H4 (cell line): Measurements from ENCODE around the gene PPP2CA.

- RAMPAGE, long total RNA: no peak
These were observed 2.7 kb upstream of the HSPA4 start for GRCh38 chr5:133049112-133049439.

- RAMPAGE, long total RNA: no peak
These were observed 39.3 kb downstream of the HSPA4 start for GRCh38 chr5:133091028-133091602.

DNA sequence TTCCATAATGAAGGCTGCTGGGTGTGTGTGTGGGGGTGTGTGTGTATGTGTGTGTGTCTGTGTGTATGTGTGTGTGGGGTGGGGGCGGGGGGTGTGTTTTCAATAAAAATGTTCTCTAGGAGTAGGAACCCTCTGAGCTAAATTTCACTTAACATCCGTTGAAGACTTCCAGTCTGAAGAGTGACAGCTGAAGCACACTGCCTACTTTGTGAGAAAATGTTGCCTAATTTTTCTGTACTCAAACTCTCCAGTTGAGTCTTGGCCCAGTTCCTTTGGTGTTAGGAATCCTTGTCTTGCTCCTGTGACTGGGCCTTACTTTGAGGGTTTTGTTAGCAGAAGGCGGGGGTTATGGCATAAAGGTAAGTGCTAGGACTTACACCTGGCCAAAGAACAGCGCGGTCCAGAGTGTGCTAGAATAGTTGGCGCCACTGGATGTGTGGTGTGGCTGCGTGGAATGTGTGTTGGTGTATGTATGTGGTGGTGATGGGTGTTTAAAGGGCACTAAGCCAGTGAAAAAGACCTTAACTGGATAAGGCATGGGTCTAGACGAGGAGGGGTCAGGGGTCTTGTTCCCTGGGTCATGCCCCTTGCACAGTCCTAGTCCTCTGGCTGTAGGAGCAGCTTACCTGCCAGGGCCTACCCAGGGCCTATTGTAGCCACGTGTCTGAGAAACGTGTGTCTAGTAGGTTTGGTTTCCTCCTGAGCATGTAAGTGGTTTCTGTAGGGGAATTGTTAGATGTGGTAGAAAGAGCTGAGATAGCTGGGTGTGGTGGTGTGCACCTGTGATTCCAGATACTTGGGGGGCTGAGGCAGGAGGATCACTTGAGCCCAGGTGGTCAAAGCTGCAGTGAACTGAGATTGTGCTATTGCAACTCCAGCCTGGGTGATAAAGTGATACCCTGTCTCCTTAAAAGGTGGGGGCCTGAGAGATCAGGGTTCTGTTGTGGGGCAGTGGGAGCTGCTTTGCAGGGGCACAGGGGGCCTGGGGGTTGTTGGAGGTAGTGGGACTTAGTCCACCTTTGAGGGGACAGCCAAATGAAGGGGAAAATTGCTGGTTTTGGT is 55.0 kb downstream of the HSPA4 start:
- RAMPAGE, long total RNA: no peak

GRCh38 chr5:134127053-134127942 is 12.8 kb downstream of the TCF7 start:
- RAMPAGE, long total RNA: no peak

DNA sequence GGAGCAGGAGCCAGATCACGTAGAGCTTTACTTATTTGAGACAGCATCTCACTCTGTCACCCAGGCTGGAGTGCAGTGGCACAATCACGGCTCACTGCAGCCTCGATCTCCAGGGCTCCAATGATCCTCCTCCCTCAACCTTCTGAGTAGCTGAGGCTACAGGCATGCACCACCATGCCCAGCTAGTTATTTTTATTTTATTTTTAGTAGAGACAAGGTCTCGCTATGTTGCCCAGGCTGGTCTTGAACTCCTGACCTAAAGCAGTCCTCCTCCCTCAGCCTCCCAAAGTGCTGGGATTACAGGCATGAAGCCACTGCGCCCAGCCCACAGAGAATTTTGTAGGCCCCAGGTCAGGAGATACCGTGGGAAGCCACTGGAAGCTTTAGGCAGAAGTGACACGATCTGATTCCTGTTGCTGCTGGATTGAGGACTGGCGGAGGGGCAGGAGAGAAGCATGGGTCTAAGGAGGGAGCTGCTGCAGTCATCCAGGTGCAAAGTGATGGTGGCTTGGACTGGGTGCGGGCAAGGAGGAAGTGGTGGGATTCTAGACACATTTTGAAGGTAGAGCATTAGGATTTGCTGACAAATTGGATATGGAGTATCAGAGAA is 20.6 kb downstream of the TCF7 start:
- RAMPAGE, long total RNA: no peak

DNA sequence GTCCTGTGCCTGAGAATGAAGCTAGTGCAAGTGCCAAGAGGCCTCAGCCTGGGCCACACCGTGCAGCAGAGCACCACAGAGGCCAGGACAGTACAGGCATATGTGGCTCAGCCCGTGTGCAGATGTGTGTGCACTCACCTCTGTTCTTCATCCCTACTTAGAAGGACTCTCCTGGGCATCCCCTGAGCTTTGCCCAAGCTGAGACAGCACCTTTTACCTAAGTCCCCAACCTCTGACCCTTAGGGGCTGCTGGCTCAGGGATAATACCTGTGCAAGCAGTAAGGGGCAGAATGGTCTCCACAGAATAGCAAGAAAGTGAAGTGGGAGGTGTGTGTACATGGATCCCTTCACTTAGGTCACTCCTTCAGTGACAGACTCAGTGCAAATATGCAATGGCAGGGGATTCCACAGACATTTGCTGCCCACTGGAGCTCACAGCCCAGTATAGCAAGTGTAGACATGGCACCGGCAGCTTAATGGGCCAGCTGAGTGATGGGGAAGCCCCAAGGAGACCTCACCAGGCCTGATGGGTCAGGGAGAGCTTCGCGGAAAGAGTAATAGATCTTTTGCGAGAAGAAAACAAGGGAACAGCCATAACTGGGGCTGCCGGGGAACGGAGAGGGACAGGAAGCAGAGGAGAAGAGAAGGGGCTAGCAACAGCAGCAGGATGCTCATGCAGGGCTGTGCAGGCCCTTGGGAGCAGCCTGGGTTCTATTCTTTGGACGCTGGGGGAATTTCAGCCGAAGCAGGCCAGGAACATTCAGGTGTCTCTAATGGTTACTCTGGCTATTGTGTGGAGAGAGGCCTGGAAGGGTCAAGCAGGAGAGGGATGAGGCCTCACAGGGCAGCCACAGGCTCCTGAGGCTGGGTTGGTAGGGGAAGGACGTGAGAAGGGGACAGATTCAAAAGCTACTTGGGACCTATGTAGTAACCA is 26.8 kb downstream of the TCF7 start:
- RAMPAGE, long total RNA: no peak

DNA sequence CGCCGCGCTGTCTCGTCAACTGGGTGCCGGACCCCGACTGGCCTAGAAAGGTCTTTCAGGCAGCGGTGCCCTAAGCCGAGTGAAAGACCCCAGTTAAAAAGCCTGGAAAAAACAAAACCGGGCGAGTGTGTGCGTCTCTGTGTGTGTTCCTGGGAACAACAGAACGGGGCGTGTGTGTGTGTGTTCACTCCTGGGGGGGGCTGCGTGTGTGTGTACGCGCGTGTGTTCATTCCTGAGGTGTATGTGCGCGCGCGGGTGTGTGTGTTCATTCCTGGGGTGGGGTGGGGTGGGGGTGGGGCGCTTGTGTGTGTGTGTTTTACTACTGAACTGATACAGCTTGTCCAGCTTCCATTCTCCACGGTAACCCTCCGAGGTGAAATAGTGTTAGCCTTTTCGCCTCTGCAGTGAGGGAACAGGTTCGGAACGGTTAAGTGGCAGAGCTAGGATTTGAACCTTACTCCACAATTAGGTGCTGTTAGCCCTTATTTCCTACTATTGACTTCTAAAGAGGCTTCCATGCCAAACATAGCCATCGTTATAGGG is 497 bp upstream of the SKP1 start:
- RAMPAGE, long total RNA: no peak

DNA sequence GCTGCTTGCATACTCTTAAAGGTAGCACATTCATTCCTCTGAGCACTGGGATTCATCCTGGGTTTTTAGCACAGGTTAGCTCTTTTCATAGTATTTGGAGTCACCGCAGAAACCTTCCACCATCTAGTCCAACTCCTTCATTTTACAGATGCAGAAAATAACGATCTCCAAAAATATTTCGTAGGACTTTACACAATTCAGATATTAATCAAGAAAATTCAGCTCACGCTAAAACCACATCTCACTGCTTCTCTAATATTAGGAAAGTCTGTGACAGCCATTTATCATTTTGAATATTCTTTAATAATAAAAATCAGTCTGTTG is 22.0 kb downstream of the PPP2CA start:
- RAMPAGE, long total RNA: no peak

- RAMPAGE, long total RNA: no peak
These were observed at the start of gene PPP2CA for GRCh38 chr5:134225709-134226301. Gene PPP2CA (minus strand): TSS chr5:134226073.

GRCh38 chr5:134279393-134280167 is 53.7 kb upstream of the PPP2CA start:
- RAMPAGE, long total RNA: no peak

GRCh38 chr5:134634303-134634622 is 1.6 kb upstream of the SAR1B start:
- RAMPAGE, long total RNA: no peak

DNA sequence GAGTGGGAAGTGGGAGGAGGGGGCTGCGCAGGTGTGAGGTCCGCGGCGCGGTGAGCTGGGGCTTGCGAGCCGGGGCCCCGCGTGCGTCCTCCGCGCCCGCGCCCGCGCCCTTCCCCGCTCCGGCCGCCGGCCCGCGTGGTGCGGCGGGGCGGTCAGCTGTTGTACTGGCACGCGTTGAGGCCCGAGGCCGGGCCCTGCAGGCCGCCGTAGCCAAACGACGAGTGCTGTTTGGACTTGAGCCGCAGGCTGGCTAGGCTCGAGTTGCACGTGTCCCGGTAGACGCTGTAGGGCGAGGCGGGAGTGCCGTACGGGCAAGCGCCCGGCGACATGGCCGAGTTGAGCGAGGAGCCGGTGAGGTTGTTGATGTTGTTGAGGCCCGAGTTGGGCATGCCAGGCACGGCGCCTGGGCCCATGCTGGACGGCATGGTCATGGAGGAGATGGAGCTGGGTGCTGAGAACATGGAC is 5.4 kb downstream of the PITX1 start:
- RAMPAGE, long total RNA: no peak

DNA sequence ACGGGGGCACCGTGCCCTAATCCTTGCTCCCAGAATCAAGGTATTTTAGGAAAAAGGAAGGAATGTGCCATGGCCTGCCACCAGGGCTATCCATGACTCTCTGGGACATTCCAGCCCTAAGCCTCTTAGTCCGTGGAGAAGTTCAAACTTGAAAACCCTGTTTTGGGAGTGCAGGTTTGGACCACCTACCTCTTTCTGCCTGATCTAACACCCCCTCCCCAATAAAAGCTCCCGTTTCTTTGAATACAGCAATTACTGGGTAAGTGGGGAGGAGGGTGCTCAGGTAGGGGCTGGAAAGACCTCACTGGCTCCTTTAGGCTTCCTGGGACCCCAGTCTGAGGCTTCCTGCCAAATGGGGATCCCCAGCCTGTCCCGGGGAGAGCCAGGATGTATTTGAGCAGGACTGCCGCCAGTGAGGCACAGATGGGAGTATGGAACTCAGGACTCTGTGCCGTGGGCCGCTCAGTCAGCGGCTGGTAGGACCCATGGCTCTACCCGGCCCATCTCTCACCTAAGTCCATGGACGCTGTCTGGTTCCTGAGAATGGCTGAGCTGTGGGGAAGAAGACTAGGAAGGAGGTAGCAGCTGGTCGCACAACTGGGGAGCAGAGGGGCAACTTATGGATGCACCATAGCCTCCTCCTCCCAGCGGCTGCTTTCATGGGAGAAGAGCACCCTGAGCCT is 3.7 kb upstream of the PITX1 start:
- RAMPAGE, long total RNA: no peak

DNA sequence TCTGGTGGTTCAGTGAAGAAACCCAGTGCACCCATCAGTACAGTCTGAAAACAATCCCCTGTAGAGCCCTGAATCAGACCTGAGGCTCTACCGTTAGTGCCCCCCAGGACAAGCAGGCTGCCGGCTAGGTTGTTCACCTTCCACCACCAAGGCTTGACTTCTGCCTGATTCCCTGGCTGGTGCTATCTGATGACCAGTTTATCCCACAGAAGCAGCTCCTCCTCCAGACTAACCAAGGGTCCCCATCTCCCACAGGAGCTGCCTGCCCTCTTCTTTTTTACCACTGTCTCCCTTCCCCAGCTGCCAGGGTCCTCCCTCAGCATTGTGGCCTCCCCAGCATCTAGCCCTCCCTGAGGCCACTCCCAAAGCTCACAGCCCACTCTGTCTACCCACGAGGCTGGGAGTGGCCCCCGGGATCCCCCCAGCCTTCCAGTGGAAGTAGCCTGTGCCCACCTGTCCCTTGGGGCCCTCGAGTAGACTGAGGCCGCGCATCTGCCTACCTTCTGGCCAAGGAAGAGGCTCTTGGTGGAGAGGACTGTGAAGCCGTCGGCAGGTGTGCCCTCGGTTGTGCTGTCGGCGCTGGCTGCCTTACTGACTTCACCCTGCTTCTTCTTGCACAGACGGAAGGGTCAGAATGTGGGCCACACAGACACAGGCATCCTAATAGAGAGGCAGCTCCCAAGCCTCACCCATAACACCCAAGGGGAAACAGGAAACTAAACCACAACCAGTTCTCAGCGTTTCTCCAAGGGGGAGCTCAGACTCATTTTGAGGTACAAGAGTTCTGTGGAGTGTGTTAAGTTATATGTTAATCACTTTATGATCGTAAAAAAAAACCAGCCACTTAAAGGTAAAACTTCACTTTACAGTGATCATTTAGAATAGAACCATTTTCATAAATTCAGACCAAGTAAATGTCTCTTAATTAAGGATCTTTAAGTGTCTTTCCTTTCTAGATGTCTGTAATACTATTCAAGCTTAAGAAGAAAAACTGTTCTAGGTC is 38.7 kb downstream of the MACROH2A1 start:
- RAMPAGE, long total RNA: no peak

DNA sequence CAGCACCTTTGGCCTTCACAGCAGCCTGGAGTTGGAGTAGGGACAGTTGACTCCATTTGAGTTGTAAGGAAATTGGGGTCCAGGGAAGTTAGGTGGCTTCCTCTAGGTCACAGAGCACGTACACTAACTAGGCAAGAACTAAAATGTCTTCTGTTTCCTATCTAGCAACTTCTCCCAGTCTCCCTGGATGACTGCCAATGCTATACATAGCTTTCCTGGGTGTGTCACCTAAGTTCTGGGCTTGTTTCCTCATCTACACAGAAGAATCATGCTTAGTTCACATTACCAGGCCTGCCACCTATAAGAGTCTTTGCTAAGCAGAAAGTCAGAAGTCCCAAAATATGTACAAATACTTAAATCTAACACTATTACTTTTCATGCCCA is 12.1 kb downstream of the MACROH2A1 start:
- RAMPAGE, long total RNA: no peak

DNA sequence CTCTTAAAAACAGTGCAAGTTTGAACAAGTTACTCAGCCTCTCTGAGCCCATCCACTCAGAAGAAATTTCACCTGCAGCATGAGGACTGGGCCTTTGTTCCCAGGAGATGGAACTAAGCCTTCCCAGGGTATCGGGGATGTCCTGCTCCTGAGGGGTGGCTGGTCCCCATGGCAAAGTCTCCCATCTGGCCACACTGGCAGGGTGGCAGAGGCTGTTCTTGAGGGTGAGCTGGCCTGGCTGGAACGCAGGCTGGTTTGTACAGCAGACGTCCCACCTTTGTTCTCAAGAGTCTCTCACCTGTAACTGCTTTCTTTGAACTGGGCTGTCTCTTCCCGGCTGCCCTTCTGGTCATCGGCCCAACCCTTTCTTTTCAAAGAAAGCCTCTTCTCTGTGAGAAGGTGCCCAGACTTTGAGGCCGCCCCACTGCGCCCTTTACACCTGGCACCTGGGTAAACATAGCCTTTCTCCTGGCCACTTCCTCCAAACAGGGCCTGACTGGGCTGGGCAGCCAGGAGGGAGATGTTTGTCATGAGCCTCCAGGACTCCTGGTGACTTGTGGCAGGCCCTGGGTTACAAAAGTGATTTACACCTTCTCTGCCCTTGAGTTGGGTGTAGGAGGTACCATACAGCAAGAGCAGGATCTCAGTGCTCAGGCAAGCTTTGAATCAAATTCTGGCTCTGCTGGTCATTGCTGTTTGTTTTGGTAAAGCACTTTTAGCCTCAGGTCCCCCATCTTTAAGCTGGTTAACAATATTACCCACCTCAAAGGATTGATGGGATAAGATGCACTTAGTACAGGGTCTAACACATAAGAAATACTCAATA is 127.1 kb upstream of the CXCL14 start:
- RAMPAGE, long total RNA: no peak

DNA sequence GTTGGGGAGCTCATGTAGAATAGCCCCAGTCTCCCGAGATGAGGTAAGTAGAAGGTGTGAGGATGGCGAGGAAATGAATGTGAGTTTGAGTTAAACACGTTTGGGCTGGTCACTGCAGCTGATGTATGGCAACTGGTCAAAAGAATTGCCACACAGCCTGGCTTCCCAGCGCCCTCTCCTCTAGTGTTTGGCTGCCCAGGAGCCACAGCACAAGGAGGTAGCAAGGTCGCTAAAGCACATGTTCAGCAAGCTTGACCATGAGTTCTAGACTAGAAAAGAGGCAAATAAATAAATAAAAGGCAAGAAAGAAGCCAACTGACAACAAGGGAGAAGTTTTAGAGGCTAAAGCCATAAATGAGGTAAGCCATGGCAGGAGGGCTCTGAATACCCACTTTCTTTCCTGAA is 21.5 kb upstream of the LECT2 start:
- RAMPAGE, long total RNA: no peak

DNA sequence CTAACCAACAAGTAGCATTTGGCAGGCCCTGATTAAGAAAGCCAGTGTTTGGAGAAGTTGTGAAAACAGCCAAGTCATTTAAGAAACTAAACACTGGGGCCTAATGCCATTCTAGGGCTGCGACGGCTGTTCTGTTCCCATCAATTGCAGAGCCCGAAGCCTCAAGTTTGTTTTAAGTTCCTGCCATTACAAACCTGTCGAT is 4.5 kb upstream of the TGFBI start:
- RAMPAGE, long total RNA: no peak

DNA sequence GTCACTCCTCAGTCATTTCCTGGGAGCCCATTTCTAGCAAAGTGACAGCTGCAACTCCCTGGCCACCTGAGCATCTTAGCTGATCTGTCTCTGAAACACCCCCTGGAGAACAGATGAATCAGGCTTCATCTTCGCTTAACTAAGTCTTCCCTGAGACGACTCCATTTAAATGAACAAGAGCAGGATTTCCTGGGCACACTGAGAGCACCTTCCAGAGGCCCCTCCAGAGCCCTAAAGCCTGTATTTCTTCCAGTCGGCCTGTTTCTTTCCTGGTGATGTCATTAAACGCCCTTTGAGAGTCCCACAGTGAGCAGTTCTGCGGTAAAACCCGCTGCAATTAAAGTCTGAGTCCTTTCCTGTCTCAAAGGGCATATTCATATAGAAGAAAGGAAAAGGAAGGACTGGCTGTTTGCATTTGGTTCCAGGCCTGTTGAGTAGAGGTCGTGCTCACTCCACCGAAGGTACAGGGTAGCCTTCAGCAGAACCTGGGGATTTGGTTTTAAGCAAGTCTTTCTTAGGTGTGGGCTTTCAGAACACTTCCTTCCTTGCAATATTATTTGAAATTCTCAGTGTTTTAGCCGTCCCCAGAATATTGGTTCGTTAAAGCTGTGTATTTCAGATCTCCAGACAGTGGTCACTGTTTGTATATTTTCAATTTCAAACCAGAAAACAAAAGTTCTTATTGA is 14.1 kb downstream of the TGFBI start:
- RAMPAGE, long total RNA: no peak

DNA sequence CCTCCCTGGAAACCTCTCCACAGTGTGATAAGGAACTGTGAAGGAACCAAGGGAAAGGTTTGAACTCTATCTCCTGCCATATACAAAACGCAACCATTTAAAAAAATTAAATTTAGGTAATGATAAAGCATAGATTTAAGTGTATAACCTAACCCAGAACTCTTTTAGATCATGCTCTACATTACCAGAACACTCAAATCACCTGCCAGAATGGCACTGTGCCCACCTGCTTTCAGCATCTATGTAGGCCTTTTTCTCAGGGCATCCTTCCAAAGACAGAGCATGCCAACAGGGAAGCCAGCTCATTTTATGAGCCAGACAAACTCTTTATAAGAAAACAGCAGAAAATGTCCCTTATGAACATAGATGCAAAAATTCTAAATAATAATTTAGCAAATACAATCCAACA is 48.0 kb upstream of the SMAD5 start:
- RAMPAGE, long total RNA: no peak